HTR-8/SVneo (cell line): Measurements from ENCODE around the gene ROGDI.

DNA sequence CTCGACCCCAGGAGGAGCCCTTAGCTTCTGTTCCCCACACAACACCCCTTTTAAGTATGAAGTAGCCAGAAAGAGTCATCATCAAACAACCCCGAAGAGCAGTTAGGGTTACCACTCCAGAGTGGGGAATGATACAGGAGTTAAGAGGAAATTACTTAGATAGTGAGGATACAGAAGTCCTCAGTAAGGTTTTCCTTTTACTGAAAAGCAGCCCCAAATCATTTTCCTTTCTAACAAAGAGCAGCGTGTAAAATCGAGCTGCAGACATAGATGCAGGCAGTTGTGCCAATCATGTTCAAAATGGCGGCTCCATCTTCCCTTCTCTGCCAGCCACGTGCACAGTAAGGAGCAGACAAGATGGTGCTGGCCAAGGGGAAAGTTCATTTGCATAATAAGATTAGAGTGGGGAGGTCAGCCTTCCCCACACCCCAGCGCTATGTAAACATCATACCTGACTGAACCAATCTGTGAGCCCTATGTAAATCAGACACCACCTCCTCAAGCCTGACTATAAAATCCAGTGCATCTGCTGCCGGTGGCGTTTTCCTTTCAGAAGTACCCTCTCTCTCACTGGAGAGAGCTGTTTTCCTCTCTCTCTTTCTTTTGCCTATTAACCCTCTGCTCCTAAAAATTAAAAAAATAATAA is 2.4 kb upstream of the SRL start:
- RRBS: no CpG with 5 or more reads among the region's 9 CpGs

- RRBS: 94% methylated on average over 18 of the region's 39 CpGs
Observed at GRCh38 chr16:4257195-4258510, 15.2 kb downstream of the TFAP4 start.

GRCh38 chr16:4327093-4327676 is 11.3 kb downstream of the GLIS2 start:
- RRBS: 98% methylated on average over 6 of the region's 25 CpGs

GRCh38 chr16:4353591-4354039 is 2.5 kb upstream of the PAM16 start:
- RRBS: no CpG with 5 or more reads among the region's 6 CpGs

GRCh38 chr16:4376628-4377540 is 5.2 kb downstream of the VASN start:
- RRBS: 95% methylated on average over 4 of the region's 35 CpGs

DNA sequence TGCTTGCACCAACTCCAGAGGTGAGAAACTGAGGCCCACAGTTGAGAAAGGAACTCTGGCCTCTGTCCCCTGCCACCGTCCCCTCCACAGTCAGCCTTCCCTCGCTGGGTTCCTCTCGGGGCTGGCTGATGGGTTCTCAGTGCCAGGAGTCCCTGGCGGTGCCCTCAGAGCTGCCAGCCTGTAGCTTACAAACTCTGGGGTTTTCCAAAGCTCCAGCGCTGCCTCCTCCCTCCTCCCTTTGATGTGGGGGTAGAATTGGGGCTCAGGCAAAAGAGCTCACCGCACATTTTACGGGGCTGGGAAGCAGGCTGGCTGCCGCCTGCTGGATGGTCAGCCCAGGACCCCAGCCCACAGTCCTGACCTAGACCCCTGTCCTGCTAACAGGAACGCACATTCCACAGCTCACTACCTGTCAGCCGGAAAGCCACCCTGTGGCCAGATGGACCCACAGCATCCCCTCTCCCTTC is 5.9 kb downstream of the VASN start:
- RRBS: no CpG with 5 or more reads among the region's 10 CpGs

GRCh38 chr16:4389768-4390186 is 18.1 kb downstream of the VASN start:
- RRBS: no CpG with 5 or more reads among the region's 9 CpGs

GRCh38 chr16:4397262-4397532 is 19.2 kb downstream of the CORO7 start:
- RRBS: no CpG with 5 or more reads among the region's 9 CpGs

DNA sequence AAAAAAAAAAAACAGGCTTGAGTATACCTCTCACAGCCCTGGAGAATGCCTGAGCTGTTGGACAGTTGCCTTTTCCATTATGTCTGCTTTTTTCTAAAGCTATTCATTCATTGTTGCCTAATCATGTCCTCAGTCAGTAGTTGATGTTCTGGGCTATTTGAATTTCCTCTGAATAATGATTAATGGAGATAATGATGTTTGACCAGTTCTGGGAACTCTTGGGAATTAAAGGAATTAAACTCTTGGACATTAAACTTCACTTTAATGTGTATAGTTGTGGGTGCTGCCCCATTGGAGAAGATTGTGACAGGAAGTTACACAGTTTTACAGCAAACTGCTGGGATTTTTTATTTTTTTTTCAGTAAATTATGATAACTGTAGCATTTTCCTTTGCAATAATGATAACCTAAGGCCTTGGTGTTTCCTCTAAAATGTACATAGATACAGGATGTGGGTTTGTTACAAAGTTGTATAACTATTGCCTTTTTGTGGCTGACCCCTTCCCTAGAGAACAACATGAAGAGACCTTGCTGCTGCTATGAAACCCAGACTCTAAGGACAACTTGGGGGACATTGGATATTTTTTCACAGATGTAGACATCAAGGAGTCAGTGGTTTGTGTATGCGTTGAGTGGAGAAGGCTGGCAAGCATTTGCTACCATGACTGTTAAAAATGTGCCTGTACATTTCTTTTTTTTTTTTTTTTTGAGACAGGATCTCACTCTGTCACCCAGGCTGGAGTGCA is 12.1 kb downstream of the HMOX2 start:
- RRBS: no CpG with 5 or more reads among the region's 1 CpG

GRCh38 chr16:4507814-4508391 is 30.7 kb downstream of the CDIP1 start:
- RRBS: 99% methylated on average over 5 of the region's 13 CpGs

DNA sequence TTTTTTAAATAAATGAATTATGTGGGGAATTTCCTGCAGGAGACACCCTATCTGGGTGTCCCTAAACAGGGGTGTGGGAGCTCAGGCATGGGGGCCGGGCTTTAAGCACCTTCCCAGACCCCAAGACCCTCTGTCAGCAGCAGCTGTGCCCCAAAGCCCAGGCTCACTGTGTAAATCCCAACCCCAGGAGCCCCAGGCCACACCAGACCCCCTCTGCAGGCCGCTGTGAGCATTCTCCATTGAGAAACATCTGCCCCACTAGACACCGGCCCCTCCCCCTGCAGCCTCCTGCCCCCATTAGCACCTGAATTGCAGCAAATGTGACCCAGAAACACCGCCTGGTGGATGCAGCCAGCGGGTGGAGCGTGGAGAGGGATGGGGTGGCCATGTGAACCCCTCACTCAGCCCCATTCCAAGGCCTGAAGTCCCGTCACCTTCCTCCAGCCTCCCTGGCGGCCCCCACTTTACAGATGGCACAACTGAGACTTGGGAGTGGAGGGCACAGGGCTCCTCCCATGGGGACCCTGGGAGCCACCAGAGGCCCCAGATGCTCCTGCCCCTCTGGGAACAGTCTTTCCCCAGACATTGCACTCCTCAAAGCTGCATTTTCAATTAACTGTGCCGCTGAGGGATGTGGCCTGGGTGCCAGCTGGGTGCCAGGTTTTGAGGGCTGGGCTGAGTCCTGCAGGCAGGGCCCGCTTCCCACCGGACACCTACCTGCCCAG is 2.2 kb downstream of the UBALD1 start:
- RRBS: 75% methylated on average over 1 of the region's 11 CpGs

DNA sequence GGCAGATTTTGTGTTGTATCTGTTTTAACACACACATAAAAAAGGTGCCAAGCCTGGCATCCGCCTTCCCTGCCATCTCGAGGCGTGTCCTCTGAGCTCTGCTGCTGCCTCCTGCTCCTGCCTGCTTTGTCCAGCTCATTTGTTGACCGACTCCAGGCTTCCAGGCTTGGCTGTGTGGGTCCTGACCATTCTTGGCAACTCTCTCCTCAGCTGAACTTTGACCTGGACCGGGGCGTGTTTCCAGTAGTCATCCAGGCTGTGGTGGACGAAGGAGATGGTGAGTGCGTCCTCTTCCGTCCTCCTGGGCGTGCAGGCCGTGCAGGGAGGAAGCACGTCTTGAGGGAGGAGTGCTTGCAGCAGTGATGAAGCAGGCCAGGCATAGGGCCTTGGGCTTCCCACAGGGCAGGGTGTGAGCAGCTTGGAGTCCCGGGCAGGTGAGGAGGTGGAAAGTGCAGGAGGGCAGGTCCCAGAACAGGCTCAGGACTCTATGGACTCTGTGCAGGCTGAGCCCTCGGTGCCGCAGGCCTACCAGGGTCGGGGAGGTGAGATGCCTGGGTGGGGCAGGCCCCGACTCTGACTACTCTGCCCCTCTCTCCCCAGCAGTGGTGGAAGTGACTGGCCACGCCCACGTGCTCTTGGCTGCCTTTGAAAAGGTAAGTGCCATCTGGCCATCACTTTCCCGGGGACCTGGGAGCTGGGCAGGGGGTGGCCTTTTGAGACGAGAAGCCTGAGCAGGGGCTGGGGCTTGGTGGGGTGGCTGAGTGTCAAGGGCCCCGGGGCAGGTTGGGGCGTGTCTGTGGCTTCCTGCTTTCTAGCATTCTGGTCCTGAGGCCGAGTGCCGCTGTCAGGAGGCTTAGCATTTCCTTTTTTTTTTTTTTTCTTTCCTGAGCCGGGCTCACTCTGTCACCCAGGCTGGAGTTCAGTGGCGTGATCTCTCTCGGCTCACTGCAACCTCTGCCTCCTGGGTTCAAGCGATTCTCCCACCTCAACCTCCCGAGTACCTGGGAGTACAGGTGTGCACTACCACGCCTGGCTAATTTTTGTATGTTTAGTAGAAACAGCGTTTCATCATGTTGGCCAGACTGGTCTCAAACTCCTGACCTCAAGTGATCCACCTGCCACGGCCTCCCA is 28.5 kb upstream of the NUDT16L1 start:
- RRBS: 59% methylated on average over 4 of the region's 33 CpGs

- RRBS: no CpG with 5 or more reads among the region's 11 CpGs
Observed at GRCh38 chr16:4676819-4677296, 16.5 kb upstream of the NUDT16L1 start.

DNA sequence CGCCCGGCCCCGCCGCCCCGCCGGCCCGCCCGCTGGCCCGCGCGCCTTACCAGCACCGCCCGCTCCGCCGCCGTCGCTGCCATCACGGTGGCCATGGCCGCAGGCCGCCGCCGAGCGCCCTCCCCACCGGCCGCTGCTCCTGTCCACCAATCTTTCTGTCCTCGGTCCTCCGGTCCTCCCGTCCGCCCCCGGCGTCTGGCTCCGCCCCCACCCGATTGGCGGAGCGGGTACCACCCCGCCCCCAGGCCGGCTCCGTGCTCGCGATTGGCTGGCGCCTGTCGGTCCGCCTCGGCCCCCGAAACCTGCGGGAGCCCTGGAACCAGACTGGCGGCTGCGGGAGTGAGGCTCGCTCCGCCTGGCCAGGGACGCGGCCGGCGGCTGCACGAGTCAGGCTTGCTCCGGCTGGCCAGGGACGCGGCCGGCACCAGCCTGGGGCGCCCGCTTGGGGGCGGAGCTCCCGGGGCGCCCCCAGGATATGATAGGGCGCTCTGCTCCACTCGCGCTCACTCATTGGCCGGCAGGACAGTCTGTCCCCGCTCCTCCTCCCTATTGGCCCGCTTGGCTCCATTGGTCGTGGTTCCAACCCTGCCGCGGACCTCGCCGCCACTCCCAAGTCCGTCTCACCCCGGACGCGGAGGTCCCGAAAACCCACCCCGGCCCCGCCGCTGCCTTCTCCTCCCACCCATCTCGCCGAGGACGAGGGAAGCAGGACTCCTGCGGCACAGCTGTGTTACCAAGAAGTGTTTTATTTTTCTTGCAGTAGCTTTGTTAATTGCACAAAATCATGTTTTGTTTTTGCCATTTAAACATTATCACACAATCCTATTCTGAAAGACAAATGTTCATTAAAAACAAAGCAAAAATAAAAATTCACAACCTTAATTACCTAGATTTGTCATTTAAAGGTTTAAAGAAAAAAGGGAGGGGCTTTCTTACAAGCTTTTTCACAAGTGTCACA is at the start of gene ROGDI:
ROGDI (minus strand) TSS at position 157 of the 958 bp plus-strand sequence.
- RRBS: 1% methylated on average over 51 of the region's 87 CpGs

DNA sequence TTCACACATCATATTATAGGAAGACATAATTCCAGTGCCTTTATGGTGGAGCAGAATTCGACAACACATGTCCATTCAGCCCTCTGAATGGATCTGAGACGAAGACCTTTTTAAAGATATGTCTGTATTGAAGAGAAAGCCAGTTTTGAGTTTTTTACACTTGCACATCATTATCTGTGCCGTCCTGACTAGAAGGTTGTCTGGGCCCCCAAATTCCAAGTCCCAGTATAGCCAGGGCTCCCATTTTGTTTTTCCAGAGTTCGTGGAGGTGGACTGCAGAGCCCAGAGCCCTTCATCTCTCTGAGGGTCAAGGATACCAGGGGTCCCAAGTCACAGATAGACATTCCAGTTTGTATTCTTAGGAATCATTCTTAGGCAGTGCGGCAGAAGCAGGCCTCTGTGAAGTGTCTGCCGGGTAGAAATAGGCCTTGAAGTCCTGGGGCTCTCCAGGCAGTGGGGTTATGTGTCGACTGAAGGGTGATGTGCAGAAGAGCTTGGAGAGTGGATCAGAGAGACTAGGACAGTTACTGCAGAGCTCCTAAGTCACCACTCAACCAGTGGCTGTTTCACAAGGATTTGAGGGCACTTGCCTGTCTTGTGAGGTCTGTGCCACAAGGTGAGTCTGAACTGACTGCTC is 33.7 kb downstream of the UBN1 start:
- RRBS: no CpG with 5 or more reads among the region's 7 CpGs

GRCh38 chr16:4888696-4889111 is 41.4 kb downstream of the UBN1 start:
- RRBS: 94% methylated on average over 6 of the region's 6 CpGs

DNA sequence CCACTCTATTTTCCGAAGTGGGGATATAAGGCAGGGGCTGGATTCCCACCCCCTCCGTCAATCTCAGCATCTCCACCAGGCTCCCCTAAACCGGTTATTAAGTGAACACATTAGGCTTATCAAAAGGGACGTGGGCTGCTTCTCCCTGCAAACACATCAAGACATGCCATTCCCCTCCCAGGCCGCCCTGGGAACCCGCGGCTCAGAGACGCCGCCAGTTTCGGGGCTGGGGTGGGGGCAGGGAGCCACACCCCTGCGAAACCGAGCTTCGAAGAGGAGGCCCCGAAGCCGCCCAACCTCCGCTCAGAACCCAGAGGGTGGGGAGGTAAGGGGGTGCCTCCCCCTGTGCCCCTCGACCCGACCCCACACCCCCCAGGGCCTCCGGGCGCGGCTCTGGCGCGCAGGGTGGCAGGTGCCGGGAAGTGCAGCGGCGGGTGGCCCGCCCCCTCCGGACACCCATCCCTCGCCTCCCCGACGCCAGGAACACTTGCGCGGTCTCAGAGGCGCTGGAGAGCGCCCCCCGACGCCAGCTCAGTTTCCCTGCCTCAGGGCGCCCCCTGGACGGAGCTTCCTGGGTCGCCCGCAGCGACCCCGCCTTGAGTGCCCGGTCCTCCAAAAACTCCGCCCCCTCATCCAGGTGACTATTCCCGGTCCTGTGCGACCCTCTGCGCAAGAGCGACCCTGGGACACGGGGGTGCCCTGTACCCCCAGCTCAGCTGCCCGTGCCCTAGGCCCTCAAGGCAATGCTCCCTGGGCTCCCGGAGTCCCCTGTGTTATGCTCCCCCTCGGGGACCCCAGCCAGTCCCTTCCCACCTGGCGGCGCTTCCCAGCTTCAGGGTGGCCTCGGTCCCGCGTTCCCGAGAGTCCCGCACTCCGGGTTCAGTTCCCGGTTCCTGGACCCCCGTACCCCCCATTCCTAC is 704 bp downstream of the PPL start:
- RRBS: 28% methylated on average over 12 of the region's 63 CpGs

GRCh38 chr16:4987295-4988194 is 29.4 kb downstream of the SEC14L5 start:
- RRBS: 52% methylated on average over 9 of the region's 58 CpGs

- RRBS: no CpG with 5 or more reads among the region's 10 CpGs
Observed at GRCh38 chr16:5134758-5135389, 37.3 kb upstream of the EEF2KMT start.

GRCh38 chr16:8110612-8111405 is 479.5 kb downstream of the TMEM114 start:
- RRBS: no CpG with 5 or more reads among the region's 5 CpGs